Hepatocyte (in vitro differentiated cells and primary cell): ENCODE data around the genes NMD3 and LRRC34.

GRCh38 chr3:160564264-160564650, 1.1 kb downstream of the KPNA4 start:
- RAMPAGE, long total RNA = no peak
- RRBS = no CpG with 5 or more reads among the region's 6 CpGs

- RAMPAGE, long total RNA = no peak
- RRBS = no CpG with 5 or more reads among the region's 2 CpGs
Observed at GRCh38 chr3:160780354-160780800, 24.3 kb downstream of the PPM1L start.

- RAMPAGE, long total RNA = no peak
Observed at GRCh38 chr3:160800623-160800986, 44.6 kb downstream of the PPM1L start.

- RAMPAGE, long total RNA = no peak
- RRBS = 1% methylated on average over 32 of the region's 72 CpGs
Observed at GRCh38 chr3:161220913-161221814, at the start of gene NMD3. Gene NMD3, plus strand, starts transcription at chr3:161221311.

DNA sequence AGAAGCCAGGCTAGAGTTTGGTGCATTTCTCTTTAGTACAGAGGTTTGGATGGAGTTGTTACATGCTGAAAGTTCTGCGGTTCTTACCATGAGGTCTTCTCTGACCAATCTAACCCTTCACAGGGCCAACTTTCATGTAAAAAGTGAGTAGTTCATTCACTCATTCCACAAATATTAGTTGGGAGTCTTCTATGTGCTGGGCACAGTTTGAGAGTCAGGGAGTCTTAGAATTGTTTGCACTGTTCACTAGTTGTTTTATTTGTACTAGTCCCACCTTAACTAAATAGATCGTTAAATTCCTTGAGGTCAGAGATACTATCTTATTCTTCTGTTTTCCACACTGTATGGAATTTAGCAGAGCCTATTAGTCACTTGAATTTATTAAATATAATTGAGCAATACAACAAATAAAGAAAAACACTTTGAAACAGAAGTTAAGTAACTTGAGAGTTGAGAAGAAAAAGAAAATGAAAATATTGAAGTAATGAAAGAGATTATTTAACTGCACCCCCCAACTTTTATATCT, 40.8 kb upstream of the SPTSSB start:
- RAMPAGE, long total RNA = no peak
- RRBS = no CpG with 5 or more reads among the region's 2 CpGs

- RAMPAGE, long total RNA = no peak
Observed at GRCh38 chr3:165074684-165075081, 3.6 kb downstream of the SI start.

- RAMPAGE, long total RNA = no peak
- RRBS = no CpG with 5 or more reads among the region's 3 CpGs
Observed at GRCh38 chr3:165787474-165787931, 49.7 kb downstream of the BCHE start.

DNA sequence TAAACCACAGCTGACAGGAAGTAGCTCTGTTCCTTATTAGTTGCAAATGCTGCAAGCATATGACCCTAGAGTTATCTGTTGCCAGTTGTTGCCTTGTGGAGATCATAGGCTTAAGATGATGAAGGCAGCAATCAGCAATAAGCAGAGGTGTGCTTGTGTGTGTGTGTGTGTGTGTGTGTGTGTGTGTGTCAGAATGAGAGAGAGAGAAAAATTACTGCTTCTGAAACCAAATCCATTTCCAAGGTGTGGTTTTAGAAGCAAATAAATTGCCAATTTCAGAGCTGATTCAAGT, 141.2 kb downstream of the SERPINI1 start:
- RAMPAGE, long total RNA = no peak

DNA sequence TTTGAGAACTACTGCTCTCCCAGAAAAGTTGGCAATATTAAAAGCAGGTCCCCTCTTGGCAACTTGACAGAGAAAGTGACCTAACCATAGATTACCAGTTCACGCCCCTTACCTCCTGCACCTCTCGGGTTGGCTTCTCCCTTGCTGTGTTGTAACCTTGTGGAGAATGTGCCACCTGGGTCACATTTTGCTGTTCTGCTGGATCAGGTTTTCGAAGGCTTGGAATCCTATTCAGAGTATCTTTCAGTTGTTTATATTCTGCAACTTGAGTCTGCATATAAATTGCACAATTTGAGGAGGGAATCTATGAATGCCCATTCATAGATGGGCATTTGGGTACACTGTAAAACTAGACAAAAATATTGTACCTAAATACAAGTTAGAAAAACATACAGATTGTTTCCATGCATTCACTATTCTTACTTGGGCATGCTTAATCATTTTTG, 59.0 kb downstream of the GOLIM4 start:
- RAMPAGE, long total RNA = no peak
- RRBS = no CpG with 5 or more reads among the region's 3 CpGs

- RAMPAGE, long total RNA = no peak
- RRBS = under 1% methylated on average over 4 of the region's 20 CpGs
Observed at GRCh38 chr3:168094483-168095077, 1.1 kb downstream of the GOLIM4 start.

DNA sequence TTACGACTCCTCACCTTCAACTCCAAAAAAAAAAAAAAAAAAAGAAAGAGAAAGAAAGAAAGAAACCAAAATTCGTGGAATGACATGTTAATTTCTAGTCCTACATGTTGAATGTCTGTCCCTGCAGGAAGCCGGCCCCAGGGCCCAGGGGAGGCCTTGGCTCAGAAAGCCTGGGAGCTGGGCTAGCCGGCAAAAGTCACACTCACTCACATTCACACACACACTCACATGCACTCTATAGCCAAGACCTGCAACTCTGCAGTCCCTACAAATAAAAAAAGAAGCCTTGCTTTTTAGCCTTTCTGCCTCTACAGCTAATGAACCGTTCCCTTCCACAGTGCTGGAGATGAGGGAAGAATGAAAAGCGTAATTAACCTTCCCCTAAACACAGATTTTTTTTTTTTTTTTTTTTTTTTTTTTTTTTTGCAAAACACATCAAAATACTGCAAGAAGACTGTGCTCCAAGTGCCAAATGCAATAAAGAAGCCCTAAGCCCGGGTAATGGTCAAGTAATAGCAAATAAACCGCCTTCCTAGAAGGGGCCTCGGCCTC, 4.4 kb downstream of the MECOM start:
- RAMPAGE, long total RNA = no peak
- RRBS = 5% methylated on average over 2 of the region's 9 CpGs

GRCh38 chr3:169661750-169662243, 1.7 kb downstream of the MECOM start:
- RAMPAGE, long total RNA = no peak
- RRBS = 0% methylated on average over 10 of the region's 33 CpGs

DNA sequence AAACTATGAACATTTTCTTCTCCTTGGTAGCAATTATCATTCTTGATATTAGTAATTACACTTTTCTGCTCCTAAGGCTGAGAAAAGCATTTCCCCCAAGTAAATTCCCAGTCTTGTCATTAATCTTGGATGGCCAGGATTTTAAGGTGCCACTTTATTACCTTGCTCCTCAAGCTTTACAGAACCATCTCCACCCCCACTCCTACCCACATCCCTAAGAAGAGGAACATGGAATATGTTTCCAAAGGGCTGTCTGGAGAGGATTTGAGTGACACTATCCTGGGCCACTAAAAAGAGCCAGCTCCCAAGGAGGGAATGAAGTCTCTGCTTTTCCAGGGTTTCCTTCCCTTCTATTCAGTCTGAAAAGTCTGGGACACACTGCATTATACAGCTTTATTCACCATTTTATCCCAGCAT, 35.5 kb upstream of the MECOM start:
- RAMPAGE, long total RNA = no peak

DNA sequence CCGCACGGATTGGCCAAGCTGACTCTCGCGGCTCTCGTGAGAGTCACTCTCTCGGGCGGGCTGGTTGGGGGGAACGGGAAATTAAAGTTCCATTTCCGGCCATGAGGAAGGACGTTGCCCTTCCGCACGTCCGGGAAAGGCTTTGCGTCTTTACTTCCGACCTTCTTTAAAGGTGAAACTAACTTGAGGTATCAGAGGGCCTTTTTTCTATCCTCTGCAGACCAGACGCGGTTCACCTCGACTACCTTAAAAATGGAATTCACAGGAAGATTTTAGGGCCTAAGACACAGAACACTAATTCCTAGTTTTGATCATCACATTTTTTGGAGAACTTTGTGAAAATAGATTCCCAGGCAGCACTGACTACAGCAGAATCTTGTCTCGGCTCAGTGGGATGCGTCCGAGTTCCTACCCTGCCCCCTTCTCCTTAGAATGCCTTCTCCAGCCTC, 4.2 kb downstream of the ACTRT3 start:
- RAMPAGE, long total RNA = no peak
- RRBS = no CpG with 5 or more reads among the region's 21 CpGs

DNA sequence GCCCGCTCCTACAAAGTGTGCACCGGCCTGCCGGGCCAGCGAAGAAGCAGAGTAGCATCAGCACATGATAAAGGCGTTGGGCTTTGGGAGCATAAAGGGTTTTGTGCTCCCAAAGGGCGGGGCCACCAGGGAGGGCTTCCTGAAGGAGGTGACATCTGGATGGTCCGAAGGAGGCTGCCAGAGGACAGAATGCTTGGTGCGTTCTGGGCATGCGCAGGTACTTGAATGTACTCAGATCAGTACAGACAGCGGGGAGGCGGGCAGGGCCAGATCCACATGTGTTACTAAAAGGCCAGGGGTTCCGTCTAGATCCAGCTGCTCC, at the start of gene LRRC34:
TSS of gene LRRC34 (minus strand) at position 75 of the 322 bp plus-strand sequence.
- RAMPAGE, long total RNA = no peak
- RRBS = no CpG with 5 or more reads among the region's 12 CpGs

DNA sequence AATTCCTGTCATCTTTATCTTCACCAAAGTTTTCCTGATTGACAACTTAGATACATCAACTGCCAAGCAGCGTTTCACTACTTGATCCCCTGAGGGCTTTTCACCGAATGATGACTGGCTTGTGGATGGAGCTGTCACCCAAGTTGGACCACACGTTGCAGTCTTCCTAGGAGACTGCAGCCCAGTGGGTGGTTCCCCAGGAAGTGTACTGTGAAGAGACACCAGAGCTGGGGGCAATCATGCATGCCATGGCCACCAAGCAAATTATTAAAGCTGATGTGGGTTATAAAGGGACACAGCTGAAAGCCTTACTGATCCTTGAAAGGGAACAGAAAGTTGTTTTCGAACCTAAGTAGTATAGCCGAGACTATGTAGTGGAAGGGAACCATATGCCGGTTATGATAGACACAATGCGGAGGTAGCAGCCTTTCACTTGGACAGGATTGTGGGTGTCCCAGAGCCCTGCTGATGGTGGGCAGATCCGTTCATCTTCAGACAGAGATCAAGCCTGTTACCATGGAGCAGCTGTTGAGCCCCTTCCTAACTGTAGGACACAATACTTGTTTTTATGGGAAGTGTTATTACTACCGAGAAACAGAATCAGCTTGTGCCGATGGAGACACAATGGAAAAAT, 20.8 kb downstream of the SAMD7 start:
- RAMPAGE, long total RNA = no peak
- RRBS = no CpG with 5 or more reads among the region's 10 CpGs

- RAMPAGE, long total RNA = no peak
- RRBS = no CpG with 5 or more reads among the region's 3 CpGs
Observed at GRCh38 chr3:170178662-170178954, 2.9 kb downstream of the PHC3 start.

- RAMPAGE, long total RNA = no peak
- RRBS = no CpG with 5 or more reads among the region's 6 CpGs
Observed at GRCh38 chr3:170360765-170361427, 3.4 kb downstream of the SKIL start.

- RAMPAGE, long total RNA = no peak
- RRBS = no CpG with 5 or more reads among the region's 1 CpG
Observed at GRCh38 chr3:170390987-170391360, 27.7 kb upstream of the CLDN11 start.

GRCh38 chr3:170421017-170421679, 2.5 kb downstream of the CLDN11 start:
- RAMPAGE, long total RNA = no peak
- RRBS = no CpG with 5 or more reads among the region's 12 CpGs